Uterus (tissue), 7 donors: ENCODE measurements around a stretch of chr7.

- PRO-cap, 4 experiments = peak in 1 of 4 experiments; most common plus-strand start chr7:36277201 (in 1)
- RAMPAGE, long total RNA, 2 experiments = no peak in any of the 2 experiments
- RRBS = no CpG with 5 or more reads among the region's 13 CpGs
These were observed 90.2 kb downstream of the MATCAP2 start for GRCh38 chr7:36276459-36277529.

DNA sequence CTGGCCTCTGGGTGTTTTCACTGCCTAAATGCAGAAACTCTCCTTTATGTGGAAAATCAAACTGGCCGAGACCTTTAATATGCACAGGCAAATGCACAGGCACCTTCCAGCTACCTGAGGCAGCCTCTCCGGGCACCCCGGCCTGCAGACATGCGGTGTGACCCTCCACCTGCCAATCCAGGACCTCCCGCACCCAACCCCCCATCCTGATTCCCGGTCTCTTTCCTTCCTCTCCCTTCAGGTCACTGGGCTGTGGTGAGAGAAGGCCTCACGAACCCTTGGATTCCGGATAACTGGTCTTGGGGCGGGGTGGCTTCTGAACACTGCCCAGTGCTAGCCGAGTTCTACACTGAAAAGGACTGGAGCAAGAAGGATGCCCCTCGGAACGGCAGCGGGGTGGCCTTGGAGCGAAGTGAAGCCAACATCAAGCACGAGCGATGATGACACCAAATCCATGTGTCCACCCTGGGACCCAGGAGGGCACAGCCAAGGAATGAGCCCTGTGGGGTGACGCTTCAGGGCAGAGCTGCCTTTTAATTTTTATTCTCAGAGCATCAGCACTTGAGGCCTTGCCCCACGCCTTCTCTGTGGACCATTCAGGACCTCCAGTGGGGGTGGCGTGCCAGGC, 68.2 kb downstream of the MATCAP2 start:
- PRO-cap, 4 experiments = no peak in any of the 4 experiments
- RAMPAGE, long total RNA, 2 experiments = no peak in any of the 2 experiments
- RRBS = 85% methylated on average over 4 of the region's 19 CpGs

- PRO-cap, 4 experiments = no peak in any of the 4 experiments
- RAMPAGE, long total RNA, 2 experiments = no peak in any of the 2 experiments
- RRBS = no CpG with 5 or more reads among the region's 9 CpGs
These were observed 23.6 kb upstream of the AOAH start for GRCh38 chr7:36747624-36748465.

- PRO-cap, 4 experiments = no peak in any of the 4 experiments
- RAMPAGE, long total RNA, 2 experiments = no peak in any of the 2 experiments
- RRBS = no CpG with 5 or more reads among the region's 3 CpGs
These were observed 140.1 kb upstream of the AOAH start for GRCh38 chr7:36864507-36864776.

- PRO-cap, 4 experiments = no peak in any of the 4 experiments
- RAMPAGE, long total RNA, 2 experiments = no peak in any of the 2 experiments
- RRBS = no CpG with 5 or more reads among the region's 2 CpGs
These were observed 182.7 kb upstream of the AOAH start for GRCh38 chr7:36906947-36907469.

GRCh38 chr7:37248134-37248996, 200.3 kb downstream of the ELMO1 start:
- PRO-cap, 4 experiments = no peak in any of the 4 experiments
- RAMPAGE, long total RNA, 2 experiments = no peak in any of the 2 experiments
- RRBS = no CpG with 5 or more reads among the region's 7 CpGs

DNA sequence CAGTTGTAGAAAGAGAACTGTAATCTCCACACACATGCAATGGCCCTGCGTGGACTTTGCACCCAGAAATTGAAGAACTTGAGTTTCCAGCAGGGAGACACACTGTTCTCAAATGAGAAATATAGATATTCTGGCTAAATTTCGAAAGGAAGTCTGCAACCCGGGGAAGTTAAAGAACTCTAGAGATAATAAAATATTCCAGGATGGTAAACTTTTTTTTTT, 56.8 kb downstream of the ELMO1 start:
- PRO-cap, 4 experiments = no peak in any of the 4 experiments
- RAMPAGE, long total RNA, 2 experiments = no peak in any of the 2 experiments
- RRBS = no CpG with 5 or more reads among the region's 3 CpGs

GRCh38 chr7:37444596-37444839, 4.1 kb downstream of the ELMO1 start:
- PRO-cap, 4 experiments = no peak in any of the 4 experiments
- RAMPAGE, long total RNA, 2 experiments = no peak in any of the 2 experiments
- RRBS = no CpG with 5 or more reads among the region's 12 CpGs

- PRO-cap, 4 experiments = no peak in any of the 4 experiments
- RAMPAGE, long total RNA, 2 experiments = no peak in any of the 2 experiments
- RRBS = no CpG with 5 or more reads among the region's 1 CpG
These were observed 1.9 kb downstream of the ELMO1 start for GRCh38 chr7:37446744-37447139.

- PRO-cap, 4 experiments = no peak in any of the 4 experiments
- RAMPAGE, long total RNA, 2 experiments = no peak in any of the 2 experiments
- RRBS = 84% methylated on average over 2 of the region's 24 CpGs
These were observed 43.5 kb upstream of the ELMO1 start for GRCh38 chr7:37492123-37492660.

GRCh38 chr7:37690151-37690530, 6.6 kb downstream of the GPR141 start:
- PRO-cap, 4 experiments = no peak in any of the 4 experiments
- RAMPAGE, long total RNA, 2 experiments = no peak in any of the 2 experiments
- RRBS = no CpG with 5 or more reads among the region's 10 CpGs

DNA sequence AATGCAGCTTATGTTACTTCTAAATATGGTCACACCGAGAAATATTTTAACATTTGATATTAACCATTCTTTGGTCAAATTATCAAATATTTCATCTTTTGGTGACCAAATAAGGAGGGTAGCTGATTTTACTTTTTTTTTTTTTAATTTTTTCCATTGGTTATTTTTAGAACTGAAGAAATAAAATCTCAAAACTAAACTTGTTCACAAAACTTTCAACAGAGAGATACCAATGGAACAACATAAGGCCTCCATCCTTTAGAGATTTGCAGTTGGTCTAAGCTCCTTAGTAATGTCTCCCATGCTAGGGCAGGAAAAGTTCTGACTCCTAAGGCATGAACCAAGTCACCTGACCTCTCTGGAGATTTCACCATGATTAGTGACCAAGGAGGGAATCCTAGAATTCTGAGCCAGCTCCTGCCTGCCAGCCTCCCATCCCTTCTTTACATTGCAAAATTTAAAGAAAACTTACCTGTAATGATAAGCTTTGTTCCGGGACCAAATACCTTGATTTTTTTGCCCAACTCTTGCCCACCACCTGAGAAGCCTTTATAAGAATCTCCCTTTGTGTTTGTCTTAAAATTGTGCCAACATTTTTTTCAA, 95.2 kb downstream of the STARD3NL start:
- PRO-cap, 4 experiments = no peak in any of the 4 experiments
- RAMPAGE, long total RNA, 2 experiments = no peak in any of the 2 experiments
- RRBS = no CpG with 5 or more reads among the region's 2 CpGs

GRCh38 chr7:38317342-38318022, 139.4 kb downstream of the STARD3NL start:
- PRO-cap, 4 experiments = no peak in any of the 4 experiments
- RAMPAGE, long total RNA, 2 experiments = no peak in any of the 2 experiments
- RRBS = 100% methylated on average over 1 of the region's 12 CpGs

DNA sequence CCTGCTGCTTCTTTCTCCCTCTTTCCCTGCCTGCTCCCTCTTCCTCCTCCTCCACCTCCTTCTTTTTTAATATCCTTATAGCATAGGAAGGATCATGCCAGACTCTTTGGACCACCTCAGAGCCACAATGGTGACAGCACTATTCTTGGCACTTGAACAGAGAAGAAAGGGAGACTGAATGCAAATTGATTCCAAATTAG, 83.4 kb upstream of the AMPH start:
- PRO-cap, 4 experiments = no peak in any of the 4 experiments
- RAMPAGE, long total RNA, 2 experiments = no peak in any of the 2 experiments

DNA sequence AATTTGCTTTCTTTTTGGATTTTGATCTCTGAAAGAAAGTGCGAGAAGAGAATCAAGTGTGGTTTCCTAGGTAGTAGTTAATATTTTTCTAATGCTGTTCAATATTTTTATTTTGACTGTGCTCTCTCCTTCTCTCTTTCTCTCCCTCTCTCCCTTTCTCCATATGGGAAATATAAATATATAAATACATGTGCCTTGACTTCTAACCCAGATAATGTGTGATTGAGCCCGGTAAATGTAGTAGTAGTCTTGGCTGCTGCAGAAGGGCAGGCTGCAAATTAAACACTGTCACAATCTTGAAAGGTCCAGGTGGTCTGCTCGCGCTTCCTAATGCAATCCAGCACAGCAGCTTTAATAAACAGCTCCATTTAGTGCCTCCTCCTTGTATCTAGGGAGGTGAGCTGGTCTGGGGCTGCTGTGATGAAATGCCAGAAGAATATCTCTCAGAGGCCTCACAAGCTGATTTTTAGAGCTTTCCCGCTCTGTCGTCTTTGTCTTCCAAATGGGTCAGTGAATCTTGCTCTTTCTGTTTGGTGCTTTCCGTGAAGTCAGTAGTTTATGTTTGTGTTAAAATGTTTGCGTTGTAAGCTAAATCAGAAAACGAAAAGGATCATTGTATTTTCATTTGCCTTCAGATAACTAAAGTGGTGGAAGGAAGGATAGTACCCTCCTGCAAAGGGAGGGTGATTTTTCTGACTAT, 790 bp downstream of the POU6F2 start:
- PRO-cap, 4 experiments = no peak in any of the 4 experiments
- RAMPAGE, long total RNA, 2 experiments = no peak in any of the 2 experiments
- RRBS = no CpG with 5 or more reads among the region's 9 CpGs

GRCh38 chr7:39978348-39979260, 28.5 kb downstream of the CDK13 start:
- PRO-cap, 4 experiments = no peak in any of the 4 experiments
- RAMPAGE, long total RNA, 2 experiments = no peak in any of the 2 experiments
- RRBS = no CpG with 5 or more reads among the region's 5 CpGs

GRCh38 chr7:40015578-40016057, 65.6 kb downstream of the CDK13 start:
- PRO-cap, 4 experiments = no peak in any of the 4 experiments
- RAMPAGE, long total RNA, 2 experiments = start-site peak on the plus strand in 1 of 2 experiments, at chr7:40015654-40015738 at its widest, 6 reads per replicate
- RRBS = no CpG with 5 or more reads among the region's 2 CpGs

- PRO-cap, 4 experiments = no peak in any of the 4 experiments
- RAMPAGE, long total RNA, 2 experiments = no peak in any of the 2 experiments
- RRBS = no CpG with 5 or more reads among the region's 1 CpG
These were observed 46.5 kb downstream of the MPLKIP start for GRCh38 chr7:40087963-40088312.

- PRO-cap, 4 experiments = no peak in any of the 4 experiments
- RAMPAGE, long total RNA, 2 experiments = no peak in any of the 2 experiments
- RRBS = no CpG with 5 or more reads among the region's 8 CpGs
These were observed 83.8 kb downstream of the SUGCT start for GRCh38 chr7:40218649-40219033.

GRCh38 chr7:40221865-40222382, 87.1 kb downstream of the SUGCT start:
- PRO-cap, 4 experiments = no peak in any of the 4 experiments
- RAMPAGE, long total RNA, 2 experiments = no peak in any of the 2 experiments
- RRBS = no CpG with 5 or more reads among the region's 4 CpGs